A172 (cell line): ENCODE measurements around the gene NPLOC4.

GRCh38 chr17:81508549-81508969 lies 4.0 kb downstream of the ACTG1 start:
- RAMPAGE, long total RNA, result no peak

- RAMPAGE, long total RNA, result start-site peak on the plus strand at chr17:81637188-81637246, 7 and 26 reads in 2 replicates
Measured at GRCh38 chr17:81636327-81637602, at the start of gene NPLOC4. TSS of gene NPLOC4 (minus strand) at chr17:81637112.

GRCh38 chr17:81670262-81670475 lies 3.6 kb downstream of the CCDC137 start:
- RAMPAGE, long total RNA, result no peak

GRCh38 chr17:81733657-81734357 lies 21.7 kb downstream of the SLC25A10 start:
- RAMPAGE, long total RNA, result no peak

DNA sequence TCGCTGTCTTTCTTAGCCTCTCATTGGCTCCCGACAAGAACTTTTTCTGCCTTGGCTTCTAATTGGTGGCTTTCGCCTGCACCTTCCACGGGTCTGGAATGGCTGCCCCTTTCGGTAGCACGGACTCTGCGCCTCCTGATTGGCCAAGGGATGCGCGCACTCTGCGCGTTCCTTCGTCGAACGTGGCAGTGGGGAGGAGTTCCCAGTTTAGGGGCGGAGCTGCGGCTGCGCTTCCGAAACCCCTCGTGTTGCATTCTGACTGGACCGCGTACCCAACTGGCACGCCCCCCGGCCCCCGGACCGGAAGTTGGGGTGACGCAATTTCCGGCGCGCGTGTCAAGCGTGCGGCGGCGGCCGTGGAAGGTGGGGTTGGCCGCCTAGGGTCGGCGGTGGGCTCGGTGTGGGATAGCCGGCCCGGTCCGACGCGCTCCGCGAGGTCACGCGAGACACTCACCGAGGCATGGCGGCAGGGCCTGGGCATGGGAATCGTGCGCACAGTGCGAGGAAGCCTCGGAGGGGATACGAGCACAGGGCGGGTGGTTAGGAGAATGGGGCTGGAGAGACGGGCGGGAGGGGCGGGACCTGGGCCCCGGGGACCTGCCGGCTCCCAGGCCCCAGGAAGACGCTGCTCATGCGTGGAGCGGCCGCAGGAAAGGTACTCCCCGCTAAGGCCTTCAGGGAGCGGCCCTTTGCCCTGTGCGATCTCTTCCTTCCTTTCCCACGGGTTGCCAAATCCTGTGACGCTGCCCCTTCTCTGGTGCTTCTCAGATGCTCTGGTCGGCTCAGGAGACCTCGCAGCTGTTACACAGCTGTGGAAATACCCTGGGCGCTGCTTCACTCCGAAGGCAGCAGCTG lies 669 bp upstream of the P4HB start:
- RAMPAGE, long total RNA, result no peak

DNA sequence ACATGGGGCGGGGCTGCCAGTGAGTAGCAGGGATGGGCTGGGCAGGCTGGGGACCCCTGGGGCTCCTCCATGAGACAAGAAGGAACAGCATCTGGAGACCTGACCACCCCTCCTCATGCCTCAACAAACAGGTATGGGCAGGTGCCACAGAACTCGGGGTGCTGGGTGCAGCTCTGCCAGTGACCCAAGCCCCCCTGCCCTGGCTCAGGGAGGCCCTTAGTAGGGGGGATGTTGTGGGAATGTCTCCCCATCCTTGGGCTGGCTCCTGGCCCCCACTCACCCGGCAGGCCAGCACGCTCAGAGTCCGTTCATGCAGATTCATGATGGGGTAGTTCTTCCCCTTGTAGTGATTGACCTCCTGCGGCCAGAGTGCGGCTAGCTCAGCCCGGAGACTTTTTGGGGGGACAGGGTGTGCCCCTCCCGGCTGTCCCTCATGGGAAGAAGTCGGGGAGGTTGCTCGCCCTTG lies 3.8 kb downstream of the NPB start:
- RAMPAGE, long total RNA, result no peak

DNA sequence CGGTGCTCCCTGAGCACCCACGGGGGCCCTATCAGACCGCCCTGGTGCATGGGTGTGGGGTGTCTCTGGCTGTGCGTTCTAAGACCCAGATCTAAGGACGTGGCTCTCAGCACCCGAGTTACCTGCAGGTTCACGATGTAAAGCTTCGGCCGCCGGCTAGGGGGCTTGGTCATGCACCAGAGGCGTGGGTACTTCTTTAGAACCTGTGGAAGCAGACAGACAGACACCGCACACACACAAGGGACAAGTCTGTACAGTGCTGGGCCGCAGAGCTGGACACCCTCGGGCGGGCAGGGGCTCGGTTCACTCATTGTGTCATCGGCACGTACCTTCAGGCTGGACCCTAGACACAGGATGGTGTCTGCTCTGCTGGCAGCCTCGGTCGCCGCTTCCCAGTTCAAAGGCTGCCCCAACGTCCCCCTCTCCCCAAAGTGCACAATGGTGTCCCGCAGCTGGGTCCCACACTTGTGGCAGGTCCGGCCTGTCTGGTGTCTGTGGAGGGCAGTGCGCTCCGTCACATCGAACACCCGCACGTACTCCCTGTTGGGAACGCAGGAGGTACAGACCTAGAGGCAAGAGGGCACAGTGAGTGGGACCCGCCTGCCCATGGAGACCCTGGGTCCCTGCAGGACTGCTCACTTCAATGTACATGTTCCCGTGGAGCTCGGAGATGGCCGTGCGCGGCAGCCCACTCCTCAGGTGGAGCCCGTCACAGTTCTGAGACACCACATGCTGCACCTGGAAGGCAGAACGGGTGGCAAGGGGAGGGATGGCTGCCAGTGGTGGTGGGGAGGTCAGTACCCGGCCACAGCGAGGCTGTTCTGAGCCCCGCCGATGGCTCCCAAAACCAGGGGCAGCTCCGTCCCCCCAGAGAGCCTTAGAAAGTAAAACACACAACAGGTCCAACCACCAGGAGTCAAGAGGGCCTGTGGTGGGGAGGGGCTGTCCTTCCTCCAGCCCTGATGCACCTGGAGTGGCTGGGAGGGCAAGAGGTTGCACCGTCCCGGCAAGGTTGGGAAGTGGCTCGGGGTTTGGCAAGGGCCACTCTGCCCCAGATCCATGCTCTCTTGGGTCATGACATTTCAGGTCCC lies 3.1 kb upstream of the PCYT2 start:
- RAMPAGE, long total RNA, result no peak

- RAMPAGE, long total RNA, result no peak
Measured at GRCh38 chr17:81916226-81917224, 1.5 kb downstream of the SIRT7 start.

- RAMPAGE, long total RNA, result no peak
Measured at GRCh38 chr17:81928666-81929118, 1.2 kb upstream of the MAFG start.

- RAMPAGE, long total RNA, result no peak
Measured at GRCh38 chr17:81959689-81960766, 959 bp downstream of the NOTUM start.

GRCh38 chr17:82013321-82013749 lies 9.3 kb downstream of the CENPX start:
- RAMPAGE, long total RNA, result no peak

GRCh38 chr17:82024906-82025539 lies 1.9 kb downstream of the LRRC45 start:
- RAMPAGE, long total RNA, result no peak

- RAMPAGE, long total RNA, result no peak
Measured at GRCh38 chr17:82033706-82034884, 2.6 kb downstream of the RAC3 start.

DNA sequence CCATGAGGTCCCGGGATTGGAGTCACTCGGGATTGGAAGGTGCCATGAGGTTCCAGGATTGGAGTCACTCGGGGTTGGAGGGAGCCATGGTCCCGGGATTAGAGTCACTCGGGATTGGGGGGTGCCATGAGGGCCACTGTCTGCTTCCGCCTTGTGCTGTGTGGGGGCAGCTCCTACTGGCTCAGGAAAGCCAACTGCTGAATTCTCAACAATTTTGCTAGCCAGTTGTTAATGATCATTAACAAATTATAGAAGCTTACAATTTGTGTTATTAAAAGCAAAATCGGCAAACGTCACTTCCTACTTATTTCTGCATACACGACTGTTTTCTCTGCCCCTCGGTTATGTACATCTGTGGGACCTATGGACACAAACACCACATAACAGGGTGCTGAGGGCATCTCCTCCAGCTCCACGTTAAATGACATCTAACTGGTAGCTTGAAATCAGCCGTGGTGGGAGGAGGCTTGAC lies 2.6 kb downstream of the DCXR start:
- RAMPAGE, long total RNA, result no peak

DNA sequence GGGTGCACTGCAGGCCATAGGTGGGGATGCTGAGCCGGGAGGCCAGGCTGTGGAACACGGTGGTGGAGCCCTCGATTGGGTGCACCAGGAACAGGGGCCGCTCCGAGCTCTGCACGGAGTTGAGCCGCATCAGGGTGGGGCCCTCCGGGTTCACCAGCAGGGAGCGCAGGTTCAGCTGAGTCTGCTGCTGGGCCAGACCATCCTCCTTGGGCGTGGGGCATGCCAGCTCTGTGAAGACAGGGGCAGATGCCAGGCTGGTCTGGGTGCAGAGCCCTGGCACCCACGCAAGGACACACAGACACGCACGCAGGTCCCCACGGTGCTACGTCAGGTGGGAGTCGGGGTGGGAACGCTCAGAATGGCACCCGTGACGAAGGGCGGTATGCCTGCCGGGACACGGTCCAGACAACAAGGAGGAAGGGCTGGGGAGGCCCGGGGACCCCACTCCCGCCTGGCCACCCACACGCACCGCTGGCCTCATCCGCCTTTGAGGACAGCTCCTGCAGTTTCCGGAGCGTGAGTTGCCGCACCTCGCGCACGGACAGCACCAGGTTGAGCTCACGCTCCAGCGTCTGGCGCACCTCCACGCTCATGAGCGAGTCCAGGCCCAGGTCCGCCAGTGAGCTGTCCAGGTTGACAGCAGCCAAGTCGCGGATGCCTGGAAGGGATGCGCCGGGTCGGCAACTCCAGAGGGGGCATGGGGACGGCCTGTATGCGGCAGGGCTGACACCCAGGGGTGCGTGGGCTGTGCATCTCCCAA lies 15.3 kb upstream of the DUS1L start:
- RAMPAGE, long total RNA, result no peak

DNA sequence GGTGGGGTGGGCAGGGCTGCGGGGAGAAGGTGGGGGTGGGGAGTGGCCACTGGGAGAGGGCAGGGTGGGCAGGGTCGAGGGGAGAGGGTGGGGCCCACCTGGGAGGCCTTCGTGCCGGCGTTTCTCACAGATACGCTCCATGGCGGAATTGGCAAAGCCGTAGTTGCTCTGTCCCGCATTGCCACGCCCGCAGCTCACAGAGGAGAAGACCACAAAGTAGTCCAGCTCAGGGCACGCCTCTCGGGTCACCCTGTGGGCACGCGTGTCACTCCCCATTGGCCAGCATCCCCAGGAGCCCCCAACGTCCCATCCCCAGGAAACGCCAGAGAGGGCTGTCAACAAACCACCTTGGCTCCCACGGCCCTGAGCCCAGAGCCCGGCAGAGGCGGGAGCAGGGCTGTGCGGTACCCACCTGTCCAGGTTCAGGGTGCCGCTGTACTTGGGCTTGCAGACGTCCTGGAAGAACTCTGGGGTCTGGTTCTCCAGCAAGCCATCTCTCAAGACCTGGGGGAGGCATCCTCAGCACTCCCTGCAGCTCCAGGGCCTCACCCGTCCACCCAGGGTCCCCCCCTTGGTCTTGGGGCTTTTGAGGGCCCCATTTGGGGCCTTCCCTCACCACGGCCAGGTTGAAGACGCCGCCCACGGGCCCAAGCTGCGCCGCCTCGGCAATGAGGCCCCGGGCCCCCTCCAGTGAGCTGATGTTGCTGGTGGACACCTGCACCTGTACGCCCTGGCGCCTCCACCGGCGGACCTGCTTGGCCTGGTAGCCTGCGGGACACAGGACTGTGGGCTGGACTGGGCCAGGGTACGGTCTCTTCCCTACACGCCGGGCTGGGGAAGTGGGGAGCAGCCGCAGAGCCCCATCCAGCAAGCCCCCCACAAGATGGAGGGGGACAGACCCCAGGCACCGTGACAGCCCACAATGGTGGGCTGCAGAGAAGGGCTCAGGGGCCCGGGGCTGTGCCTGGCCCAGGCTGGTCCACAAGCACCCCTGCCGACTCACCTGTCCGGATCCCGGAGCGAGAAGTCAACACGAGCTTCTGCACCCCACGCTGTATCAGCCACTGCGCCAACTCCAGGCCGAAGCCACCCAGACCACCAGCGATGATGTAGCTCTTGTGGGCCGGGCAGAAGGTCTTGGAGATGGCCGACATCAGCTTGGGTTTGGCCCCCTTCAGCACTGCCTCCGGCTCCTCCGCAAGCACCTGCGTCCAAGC lies 15.7 kb downstream of the FASN start:
- RAMPAGE, long total RNA, result no peak

- RAMPAGE, long total RNA, result no peak
Measured at GRCh38 chr17:82085545-82085997, 12.5 kb downstream of the FASN start.

- RAMPAGE, long total RNA, result no peak
Measured at GRCh38 chr17:82093152-82093505, 4.9 kb downstream of the FASN start.

- RAMPAGE, long total RNA, result no peak
Measured at GRCh38 chr17:82108401-82108823, 10.4 kb upstream of the FASN start.

GRCh38 chr17:82114728-82115462 lies 16.9 kb upstream of the FASN start:
- RAMPAGE, long total RNA, result no peak